ENCODE measurements around the genes DNAJC12 and SUPV3L1.

DNA sequence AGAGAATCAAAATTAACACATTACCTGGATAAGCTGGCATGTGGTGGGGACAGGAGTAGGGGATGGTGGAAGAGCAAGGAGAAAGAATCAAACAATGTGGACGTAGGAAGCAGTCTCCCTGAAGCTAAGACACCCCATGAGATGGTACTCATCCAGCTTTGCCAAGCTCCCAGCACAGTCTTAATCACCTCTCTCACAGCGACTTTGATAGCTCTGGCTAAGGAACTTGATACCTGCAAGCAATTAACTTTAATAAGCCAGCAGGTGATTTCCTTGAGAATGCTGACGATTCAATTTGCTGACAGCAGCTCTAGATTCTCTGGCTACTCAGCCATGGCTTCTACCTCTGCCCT, 208.3 kb upstream of the LRRTM3 start:
- PRO-cap = no peak

GRCh38 chr10:66927889-66928342, 2.1 kb downstream of the LRRTM3 start:
- PRO-cap = no peak

DNA sequence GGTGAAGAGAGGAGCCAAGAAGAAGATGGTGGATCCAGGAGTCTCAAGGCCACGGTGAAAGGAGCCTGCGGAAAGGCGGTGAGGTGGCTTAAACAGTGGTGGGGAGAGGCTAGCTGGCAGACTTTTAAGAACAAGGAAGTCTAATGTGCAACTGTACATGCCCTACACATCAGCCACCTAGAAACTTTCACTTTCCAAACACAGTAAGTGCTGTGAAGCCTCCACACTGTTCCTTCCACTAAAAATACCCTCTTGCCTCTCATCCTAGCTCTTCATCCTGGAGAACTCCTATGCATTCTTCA, 54.4 kb downstream of the DNAJC12 start:
- PRO-cap = no peak

DNA sequence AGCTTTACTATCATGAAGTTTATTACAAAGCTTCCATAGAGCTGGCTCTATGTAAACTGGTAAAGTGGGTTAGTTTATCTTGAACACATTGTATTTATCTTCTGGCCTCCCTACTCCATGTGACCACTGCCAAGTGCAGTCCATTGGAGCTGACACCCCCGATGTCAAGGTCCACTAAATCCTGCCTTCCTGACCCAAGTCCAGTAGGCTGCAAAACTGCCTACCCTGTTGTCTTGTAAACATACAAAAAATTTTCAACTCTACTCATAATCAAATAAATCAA, 10.2 kb downstream of the DNAJC12 start:
- PRO-cap = no peak

DNA sequence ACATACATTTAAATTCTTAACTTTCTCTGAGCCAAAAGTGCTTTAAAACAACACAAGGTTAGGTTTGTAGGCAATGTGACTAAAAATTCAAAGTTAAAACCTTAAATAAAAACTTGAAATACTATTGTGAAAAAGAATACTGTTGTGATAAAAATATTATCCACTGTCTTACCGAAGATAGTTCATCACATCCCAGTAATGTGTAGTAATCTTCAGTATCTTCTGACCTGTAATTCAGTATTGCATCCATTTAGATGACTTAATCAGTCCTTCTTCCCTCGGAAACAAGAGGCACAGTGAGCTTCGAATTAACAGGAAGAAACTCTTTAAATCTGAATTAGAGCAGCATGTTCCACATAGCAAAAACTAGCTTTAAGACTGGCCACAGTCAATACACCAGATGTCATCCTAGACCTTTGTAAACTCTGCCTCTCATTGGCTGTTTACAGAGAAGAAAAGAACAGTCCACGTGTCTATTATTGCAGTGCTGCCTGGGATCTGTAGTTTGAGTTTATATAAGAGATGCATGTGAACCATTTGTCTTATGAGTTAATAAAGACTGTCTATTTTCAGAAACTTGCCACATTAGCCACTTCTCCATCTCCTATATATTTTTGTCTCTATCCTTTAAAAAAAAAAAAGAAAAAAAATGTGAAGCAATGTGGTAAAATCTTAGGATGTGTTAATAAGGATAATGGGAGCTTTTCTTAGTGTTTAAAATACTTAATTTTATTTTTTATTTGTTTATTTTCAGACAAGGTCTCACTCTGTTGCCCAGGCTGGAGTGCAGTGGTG, at the start of gene DNAJC12:
TSS of gene DNAJC12 (minus strand) at position 427 of the 795 bp plus-strand sequence.
- PRO-cap = no peak

- PRO-cap = bidirectional peak, plus-strand start at chr10:68332088, minus-strand start at chr10:68331912
Measured at GRCh38 chr10:68331269-68331993, 433 bp upstream of the HNRNPH3 start.

DNA sequence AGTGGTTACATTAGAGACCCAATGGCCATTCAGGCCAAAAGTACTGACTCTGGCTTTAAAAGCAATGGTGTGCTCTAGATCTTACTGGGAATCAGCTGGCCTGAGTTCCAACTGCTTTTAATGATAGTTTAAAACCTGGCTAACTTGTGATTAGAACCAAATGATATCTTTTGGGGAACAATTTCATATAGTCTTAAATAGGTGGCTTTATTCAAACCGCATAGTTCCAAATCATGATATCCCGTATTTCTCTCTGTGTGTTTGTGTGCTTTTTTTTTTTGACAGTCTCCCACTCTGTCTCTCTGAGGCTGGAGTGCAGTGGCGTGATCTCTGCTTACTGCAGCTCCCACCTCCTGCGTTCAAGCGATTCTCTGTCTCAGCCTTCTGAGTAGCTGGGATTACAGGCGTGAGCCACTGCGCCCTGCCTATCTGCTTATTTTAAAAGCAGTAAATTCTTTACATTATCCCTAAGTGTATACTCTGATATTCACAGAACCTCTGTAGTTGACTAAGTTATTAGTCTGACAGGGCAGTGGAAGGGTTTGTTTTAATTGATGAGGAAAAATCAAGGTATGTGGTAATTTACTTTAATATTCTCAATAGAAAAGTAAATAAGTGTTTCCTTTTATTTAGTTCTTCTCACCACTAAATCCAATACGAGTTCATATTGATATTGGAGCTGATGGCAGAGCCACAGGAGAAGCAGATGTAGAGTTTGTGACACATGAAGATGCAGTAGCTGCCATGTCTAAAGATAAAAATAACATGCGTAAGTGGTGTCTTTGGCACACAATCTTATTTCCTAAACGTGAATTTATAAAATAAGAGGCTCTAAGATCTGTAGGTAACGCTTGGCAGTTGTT, 8.0 kb upstream of the PBLD start:
- PRO-cap = no peak

DNA sequence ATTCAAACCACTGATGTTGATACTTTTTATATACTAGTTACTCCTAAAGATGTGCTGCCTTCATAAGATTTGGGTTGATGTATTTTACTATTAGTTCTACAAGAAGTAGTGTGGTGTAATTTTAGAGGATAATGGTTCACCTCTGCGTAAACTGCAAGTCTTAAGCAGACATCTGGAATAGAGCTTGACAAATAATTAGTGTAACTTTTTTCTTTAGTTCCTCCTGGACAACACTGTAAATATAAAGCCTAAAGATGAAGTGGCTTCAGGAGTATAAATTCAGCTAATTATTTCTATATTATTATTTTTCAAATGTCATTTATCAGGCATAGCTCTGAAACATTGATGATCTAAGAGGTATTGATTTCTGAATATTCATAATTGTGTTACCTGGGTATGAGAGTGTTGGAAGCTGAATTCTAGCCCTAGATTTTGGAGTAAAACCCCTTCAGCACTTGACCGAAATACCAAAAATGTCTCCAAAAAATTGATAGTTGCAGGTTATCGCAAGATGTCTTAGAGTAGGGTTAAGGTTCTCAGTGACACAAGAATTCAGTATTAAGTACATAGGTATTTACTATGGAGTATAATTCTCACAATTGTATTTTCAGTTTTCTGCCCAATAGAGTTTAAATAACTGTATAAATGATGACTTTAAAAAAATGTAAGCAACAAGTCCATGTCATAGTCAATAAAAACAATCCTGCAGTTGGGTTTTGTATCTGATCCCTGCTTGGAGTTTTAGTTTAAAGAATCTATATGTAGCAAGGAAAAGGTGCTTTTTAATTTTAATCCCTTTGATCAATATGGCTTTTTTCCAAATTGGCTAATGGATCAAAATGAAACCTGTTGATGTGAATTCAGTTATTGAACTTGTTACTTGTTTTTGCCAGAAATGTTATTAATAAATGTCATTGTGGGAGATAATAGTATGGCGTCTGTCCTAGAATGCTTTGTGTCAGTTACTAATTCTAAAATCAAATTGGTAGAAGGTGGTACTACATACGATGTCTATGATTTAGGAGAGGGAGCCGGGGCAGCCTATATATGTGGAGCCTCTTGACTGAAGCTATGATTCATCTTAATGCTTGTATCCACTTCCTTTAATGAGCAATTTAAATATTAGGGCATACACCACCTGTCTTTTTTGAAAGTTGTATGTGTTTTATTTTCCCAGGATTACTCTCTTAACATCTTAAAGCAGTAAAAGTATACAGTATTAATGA, 9.9 kb upstream of the PBLD start:
- PRO-cap = no peak

DNA sequence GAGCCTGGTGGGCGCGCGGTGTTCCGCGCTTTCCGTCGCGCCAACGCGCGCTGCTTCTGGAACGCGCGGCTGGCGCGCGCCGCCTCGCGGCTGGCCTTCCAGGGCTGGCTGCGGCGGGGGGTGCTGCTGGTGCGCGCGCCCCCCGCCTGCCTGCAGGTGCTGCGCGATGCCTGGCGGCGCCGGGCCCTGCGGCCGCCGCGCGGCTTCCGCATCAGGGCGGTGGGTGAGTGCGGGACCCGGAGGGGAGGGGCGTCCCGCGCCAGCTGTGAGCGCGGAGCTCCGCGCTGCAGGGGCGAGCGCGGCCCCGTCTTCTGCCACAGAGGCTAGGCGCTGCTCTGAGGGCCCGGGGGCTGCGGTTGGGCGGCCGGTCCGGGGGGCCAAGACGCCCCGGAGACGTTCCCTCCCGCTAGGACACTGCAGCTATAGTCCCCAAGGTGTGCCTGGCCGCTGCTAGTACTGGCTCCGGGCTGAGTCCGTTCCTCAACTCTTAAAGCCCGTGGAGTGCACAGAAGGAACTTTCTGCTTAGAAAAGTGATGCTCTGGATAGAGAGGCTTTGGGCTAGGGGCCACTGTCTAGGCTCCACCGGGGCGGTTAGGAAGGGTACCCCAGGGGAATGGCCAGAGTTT, 829 bp downstream of the STOX1 start:
- PRO-cap = no peak

GRCh38 chr10:68959771-68960362, 3.9 kb downstream of the DDX21 start:
- PRO-cap = no peak

DNA sequence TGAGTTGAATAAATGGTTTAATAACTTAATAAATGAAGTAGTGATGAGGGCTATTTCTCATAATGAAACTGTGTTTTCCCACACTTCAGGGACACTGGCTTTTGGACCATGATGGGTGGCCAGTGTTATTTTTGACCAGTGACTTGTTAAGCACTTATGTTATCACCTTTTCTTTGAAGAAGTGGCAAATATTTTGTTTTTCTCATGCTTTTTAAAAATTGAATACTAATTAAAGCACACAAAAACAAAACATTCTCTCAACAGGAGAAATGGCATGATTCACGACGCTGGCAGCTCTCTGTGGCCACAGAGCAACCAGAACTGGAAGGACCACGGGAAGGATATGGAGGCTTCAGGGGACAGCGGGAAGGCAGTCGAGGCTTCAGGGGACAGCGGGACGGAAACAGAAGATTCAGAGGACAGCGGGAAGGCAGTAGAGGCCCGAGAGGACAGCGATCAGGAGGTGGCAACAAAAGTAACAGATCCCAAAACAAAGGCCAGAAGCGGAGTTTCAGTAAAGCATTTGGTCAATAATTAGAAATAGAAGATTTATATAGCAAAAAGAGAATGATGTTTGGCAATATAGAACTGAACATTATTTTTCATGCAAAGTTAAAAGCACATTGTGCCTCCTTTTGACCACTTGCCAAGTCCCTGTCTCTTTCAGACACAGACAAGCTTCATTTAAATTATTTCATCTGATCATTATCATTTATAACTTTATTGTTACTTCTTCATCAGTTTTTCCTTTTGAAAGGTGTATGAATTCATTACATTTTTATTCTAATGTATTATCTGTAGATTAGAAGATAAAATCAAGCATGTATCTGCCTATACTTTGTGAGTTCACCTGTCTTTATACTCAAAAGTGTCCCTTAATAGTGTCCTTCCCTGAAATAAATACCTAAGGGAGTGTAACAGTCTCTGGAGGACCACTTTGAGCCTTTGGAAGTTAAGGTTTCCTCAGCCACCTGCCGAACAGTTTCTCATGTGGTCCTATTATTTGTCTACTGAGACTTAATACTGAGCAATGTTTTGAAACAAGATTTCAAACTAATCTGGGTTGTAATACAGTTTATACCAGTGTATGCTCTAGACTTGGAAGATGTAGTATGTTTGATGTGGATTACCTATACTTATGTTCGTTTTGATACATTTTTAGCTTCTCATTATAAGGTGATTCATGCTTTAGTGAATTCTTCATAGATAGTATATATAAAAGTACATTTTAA, 5.9 kb upstream of the KIFBP start:
- PRO-cap = no peak

DNA sequence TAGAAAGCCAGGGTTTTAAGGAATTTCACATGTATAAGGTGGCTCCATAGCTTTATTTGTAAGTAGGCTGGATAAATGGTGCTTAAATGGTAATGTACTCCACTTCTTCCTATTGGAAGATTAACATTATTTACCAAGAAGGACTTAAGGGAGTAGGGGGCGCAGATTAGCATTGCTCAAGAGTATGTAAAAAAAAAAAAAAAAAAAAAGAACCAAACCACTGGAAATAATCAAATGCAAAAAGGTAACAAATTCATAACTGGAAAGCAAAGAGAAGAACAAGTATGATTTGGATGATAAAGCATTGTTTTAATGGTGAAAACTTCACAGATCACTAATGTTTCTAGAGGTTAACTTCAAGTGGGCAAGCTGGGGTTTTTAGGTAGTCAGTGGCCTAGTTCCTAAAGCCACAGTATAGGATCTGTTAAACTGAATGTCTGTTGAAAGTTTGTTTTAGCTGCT, 5.1 kb upstream of the KIFBP start:
- PRO-cap = no peak

DNA sequence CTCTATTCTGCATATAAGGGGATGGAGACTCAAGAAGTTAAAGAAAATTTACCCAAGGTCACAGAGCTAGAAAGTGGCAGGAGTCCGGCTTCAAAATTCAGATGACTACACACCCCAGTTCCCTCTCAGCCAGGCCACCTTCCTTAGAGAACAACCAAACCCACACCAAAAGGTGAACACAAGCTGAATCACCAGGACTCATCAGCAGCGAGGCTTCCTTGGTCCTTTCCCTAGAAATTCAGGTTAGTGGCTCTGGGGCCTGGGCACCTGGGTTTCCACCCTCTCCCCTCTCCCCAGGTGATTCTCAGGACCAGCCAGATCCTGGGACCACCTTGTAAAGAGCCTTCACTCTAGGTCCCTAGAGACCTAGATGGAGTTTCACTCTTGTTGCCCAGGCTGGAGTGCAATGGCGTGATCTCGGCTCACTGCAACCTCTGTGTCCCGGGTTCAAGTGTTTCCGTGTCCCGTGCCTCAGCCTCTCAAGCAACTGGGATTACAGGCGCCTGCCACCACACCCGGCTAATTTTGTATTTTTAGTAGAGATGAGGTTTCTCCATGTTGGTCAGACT, 40.4 kb upstream of the SRGN start:
- PRO-cap = no peak

GRCh38 chr10:69065395-69066306, 22.3 kb upstream of the SRGN start:
- PRO-cap = no peak

DNA sequence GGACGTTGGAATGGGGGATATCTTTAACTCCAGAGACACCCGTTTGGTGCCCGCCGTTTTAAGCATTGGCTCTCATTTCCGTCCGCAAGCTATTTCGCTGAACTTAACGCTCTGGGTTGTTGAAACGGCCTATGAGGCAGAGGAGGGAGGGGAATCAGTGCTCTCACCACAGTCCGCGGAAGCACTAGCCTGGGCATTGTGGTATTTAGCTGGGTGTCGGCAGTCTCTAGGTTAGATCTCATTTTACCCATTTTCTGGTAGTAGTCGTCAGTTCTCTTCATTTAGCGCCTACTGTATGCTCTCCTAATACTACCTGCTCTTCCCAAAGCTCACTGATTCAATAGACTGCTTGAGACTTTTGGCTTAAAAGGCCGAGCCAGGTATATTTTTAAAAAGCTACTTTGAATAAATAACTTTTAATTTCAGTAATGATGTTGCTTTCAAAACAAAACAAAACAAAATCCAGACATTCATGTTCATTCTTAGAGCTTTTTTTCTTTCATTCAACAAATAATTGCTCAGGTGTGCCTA, 922 bp downstream of the VPS26A start:
- PRO-cap = no peak

- PRO-cap = unidirectional peak, plus-strand start at chr10:69180276
Measured at GRCh38 chr10:69180102-69180786, at the start of gene SUPV3L1. Gene SUPV3L1 (plus strand): TSS chr10:69180234.

GRCh38 chr10:69215337-69215810, 4.8 kb upstream of the HKDC1 start:
- PRO-cap = no peak

DNA sequence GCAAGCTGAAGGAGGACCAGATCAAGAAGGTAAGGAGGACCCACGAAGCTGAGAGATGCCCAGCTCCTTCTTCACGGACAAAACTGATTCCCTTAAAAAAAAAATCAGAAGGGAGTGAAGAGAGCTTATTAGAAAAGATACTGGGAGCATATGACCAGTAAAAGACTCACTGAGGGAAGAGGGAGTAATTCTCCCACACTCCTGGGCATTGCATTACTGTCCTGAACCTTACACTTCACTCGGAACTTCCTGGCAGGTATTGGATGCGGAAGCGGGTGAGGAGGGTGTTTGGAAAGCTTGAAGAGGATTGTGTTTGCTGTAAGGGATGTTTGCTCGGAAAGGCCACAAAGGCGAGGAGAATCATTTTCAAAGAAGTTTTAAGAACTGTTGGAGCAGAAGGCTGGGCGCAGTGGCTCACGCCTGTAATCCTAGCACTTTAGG, 358 bp downstream of the HKDC1 start:
- PRO-cap = no peak

GRCh38 chr10:69344539-69345043, 25.9 kb downstream of the HK1 start:
- PRO-cap = no peak

GRCh38 chr10:69345044-69346157, 26.8 kb downstream of the HK1 start:
- PRO-cap = no peak